A375 (cell line): ENCODE measurements around the genes ABCC4 and HS6ST3.

- RAMPAGE, long total RNA, result no peak
Observed at GRCh38 chr13:80047447-80047755, 293.5 kb downstream of the SPRY2 start.

GRCh38 chr13:80168370-80168600 lies 172.6 kb downstream of the SPRY2 start:
- RAMPAGE, long total RNA, result no peak

GRCh38 chr13:80235843-80236405 lies 105.0 kb downstream of the SPRY2 start:
- RAMPAGE, long total RNA, result no peak

GRCh38 chr13:80361699-80362236 lies 20.8 kb upstream of the SPRY2 start:
- RAMPAGE, long total RNA, result no peak

DNA sequence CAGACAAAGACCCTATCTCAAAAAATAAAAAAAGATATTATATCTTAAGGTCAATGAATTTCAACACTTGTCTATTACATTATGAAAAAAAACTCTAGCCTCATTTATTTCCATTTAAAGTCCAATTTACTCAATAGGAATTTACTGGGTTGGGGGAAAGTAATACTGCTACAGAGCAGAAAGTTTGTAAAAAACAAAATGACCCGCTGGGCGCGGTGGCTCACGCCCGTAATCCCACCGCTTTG lies 745.8 kb downstream of the SLITRK1 start:
- RAMPAGE, long total RNA, result no peak

- RAMPAGE, long total RNA, result no peak
Observed at GRCh38 chr13:85205598-85205904, 593.7 kb downstream of the SLITRK6 start.

- RAMPAGE, long total RNA, result no peak
Observed at GRCh38 chr13:87671689-87672726, 837 bp downstream of the SLITRK5 start.

DNA sequence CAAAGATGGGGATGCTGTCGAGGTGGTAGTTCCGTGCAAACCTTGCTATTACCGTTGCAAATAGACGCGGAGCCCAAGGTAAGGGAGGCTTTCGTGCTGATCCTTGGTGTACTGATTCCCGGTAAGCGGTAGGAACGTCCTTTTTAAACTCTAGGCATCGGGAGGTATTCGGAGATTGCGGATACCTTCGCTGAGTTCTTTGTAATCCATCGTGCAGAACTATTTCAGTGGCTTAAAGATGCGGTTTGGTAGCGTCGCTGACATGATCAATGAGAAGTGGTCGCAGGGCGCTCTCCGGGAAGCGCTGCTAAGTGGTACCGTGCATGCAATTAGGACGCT lies 3.1 kb downstream of the SLITRK5 start:
- RAMPAGE, long total RNA, result no peak

GRCh38 chr13:91154451-91155041 lies 243.9 kb upstream of the GPC5 start:
- RAMPAGE, long total RNA, result no peak

GRCh38 chr13:91155336-91156113 lies 242.9 kb upstream of the GPC5 start:
- RAMPAGE, long total RNA, result no peak

DNA sequence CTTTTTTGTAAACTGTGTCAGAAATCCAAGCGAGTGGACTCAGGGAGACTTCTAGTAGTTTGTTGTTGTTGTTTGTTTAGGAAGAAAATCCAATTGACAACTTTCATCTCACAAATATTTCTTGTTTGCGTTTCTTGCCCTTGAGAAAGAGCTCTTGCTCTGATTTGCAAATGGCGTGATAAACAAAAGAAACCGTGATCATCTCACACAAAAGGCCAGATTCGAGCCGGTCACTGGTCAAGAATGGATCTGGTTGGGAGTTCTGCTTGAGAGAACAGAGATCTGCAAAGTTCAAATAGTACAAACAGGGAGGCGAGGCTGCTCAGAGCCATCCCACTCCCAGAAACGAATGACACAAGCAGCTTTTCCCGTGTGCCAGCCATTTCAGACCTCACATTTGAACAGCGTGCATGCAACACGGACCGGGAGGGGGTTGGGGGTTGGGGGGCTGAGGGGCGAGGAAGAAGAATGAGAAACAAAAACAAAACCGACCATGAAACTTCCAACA lies 1.9 kb downstream of the SOX21 start:
- RAMPAGE, long total RNA, result no peak

GRCh38 chr13:94712768-94713566 lies 622 bp upstream of the SOX21 start:
- RAMPAGE, long total RNA, result no peak

- RAMPAGE, long total RNA, result no peak
Observed at GRCh38 chr13:95227010-95227209, 74.3 kb downstream of the ABCC4 start.

- RAMPAGE, long total RNA, result no peak
Observed at GRCh38 chr13:95300722-95301120, 530 bp downstream of the ABCC4 start.

DNA sequence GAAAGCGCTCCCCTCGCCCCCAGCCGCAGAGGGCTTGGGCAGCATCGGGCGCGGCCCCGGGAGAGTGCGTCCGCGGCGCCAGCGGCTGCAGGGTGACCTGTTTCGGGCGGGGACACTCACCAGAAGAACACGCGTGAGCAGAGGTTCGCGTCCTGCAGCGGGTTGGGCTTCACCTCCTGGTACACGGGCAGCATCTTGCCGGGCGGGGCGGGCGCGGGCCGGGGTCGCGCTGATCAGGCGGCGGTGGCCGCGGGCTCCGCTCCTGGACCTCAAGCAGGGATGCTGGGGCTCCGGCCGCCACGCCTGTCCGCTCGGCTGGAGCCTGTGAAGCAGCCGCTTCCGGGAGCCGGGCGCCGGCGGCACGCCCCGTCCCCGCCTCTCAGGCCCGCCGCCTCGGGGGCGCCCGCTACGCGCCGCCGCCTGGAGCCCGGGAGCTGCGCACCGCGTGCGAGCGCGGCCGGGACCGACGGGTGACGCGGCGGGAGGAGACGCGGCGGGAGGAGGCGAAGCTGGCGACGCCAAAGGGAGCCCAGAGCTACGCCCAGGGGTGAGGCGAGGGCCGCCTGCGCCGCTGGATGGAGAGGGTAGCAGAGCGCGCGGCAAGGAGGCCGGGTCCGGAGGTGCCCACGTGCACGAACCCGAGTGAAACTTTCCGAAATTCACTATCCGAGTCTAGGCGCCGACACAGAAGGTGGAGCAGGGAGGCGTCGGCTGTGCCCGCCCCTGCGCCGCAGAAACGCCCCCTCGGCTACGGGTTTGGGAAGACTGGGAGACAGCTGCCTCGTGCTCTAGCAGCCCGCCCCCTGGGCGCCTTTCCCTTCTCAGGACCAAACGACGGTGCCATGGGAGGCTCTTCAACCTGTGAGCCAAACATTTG lies at the start of gene ABCC4:
ABCC4 (minus strand) TSS at position 331 of the 877 bp plus-strand sequence.
- RAMPAGE, long total RNA, result no peak

DNA sequence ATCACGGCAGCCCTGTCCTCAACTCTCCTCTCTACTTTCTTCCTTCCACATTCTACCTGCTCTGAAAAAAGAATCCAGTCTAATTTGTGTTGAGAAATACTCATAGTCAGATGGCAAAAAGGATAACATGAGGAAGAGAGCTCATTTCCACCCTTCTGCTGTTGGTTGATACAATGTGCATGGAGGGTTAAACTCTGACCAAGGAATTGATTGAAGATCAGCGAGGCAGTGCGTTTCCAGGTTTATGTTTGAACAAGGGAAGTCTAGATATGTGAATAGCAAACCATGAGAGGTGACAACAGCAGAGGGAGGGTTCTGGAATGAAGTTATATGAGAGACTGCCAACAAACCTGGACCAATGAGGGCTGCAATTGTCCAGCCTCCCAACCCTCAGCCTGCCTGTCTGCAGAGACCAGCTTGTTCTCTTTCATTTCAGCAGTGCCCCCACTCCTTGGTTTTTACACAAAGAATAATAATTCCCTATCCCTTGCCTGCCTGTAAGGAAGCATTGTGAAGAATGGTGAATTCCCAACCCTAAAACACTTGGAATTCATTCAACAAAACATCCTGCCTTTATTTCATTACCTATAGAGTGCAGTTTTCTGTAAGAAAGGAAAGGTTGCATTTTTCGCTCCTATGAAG lies 53.4 kb upstream of the ABCC4 start:
- RAMPAGE, long total RNA, result no peak

- RAMPAGE, long total RNA, result no peak
Observed at GRCh38 chr13:96089653-96090280, at the start of gene HS6ST3. Gene HS6ST3 (plus strand): TSS chr13:96090107.

DNA sequence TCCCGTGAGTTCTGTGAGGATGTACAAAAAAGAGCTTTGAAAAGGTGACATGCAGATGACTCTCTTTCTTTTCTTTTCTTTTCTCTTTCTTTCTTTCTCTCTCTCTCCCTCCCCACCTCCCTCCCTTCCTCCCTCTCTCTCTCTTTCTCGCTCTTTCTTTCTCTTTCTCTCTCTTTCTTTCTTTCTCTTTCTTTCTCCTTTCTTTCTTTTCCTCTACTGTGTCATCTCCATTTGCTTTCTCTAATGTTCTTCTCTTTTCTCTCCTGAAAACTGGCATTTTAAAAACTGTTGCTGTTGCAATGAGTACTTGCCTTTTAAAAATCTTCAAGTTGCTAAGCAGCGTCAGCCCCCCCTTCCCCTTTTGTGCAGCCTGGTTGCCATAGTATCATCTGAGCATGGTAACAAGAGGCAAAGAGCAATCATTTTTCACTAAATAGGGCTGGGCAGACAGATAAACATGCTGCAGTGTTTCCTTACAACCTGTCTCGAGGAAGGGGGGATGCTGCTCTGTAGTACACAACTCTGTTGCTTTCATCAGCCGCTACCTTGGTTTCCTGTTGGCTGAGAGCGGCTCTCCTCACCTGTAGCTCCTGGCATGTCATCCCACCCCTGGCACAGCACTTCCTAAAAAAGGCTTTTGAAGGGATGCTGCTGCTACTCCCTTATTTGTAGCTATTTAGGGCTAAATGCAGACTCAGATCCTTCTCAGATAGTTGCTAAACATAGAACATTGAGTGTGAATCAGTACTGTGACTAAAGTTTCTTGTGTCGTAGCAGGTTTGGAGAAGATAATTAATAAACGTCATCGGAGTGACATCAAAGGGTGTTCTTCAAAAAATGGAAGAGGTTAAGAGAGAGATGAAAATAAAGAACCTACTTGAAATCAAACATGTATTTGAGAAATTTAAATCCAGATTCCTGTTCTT lies 108.6 kb upstream of the MBNL2 start:
- RAMPAGE, long total RNA, result no peak

- RAMPAGE, long total RNA, result no peak
Observed at GRCh38 chr13:97225430-97226445, 3.6 kb downstream of the MBNL2 start.

- RAMPAGE, long total RNA, result no peak
Observed at GRCh38 chr13:97256325-97256958, 34.3 kb downstream of the MBNL2 start.